Panc1 (cell line): ENCODE data around the genes ATL3, RTN3 and FERMT3.

GRCh38 chr11:63671298-63672050 lies at the start of gene ATL3:
Gene ATL3 (minus strand): TSS chr11:63671376.
- RRBS, 2 experiments: 2 to 7% methylated on average over 7 of the region's 64 CpGs

DNA sequence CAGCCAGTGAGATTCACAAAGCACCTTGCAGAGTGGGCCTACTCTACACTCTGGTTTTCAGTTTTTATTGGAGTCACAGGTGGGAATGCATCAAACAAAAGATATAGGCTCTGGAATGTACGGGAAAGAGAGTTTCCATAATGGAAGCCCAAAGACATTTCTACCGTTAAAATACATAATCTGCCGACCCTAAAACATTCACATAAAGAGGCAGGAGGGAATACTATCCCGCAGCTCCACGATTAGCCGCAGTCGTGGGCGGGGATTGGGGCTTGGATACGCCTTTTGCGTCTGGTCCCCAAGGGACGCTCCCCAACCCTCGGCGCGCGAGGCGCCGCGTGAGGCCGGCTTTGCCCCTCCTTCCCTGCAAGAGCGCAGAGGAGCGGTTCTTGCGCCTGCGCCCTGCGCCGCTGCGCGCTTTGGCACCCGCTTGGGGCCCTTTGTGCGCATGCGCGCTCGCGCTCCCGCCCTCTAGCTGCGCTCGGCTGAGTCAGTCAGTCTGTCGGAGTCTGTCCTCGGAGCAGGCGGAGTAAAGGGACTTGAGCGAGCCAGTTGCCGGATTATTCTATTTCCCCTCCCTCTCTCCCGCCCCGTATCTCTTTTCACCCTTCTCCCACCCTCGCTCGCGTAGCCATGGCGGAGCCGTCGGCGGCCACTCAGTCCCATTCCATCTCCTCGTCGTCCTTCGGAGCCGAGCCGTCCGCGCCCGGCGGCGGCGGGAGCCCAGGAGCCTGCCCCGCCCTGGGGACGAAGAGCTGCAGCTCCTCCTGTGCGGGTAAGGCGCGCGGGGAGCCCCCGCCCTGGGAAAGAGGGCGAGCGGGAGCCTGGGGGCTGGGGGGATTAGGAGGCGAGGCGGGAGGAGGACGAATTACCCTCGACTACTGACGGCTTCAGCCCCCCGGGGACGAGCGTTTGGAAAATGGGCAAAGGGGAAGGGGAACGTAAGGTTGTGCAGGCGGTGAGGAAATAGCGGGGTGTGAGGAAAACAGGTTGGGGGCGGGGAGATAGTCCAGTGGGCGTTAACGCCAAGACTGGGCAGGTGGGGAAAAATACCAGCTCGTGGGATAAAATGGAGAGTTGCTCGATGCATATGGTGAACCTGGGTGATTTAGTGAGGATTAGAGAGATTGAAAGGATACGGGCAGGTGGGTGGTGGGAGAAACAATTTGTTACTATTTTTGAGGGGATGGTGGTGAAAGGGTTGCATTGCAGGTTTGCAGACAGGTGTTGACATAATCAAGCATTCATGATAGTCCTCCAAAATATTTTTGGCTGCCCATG lies at the start of gene RTN3:
TSS of gene RTN3 (plus strand) at position 497 of the 1,281 bp plus-strand sequence.
- RRBS, 2 experiments: no CpG with 5 or more reads among the region's 87 CpGs

GRCh38 chr11:63763358-63763889 lies 5.2 kb downstream of the ZFTA start:
- RRBS, 2 experiments: 95% methylated on average over 29 of the region's 64 CpGs

GRCh38 chr11:63805924-63806469 lies 7.3 kb upstream of the SPINDOC start:
- RRBS, 2 experiments: no CpG with 5 or more reads among the region's 10 CpGs

DNA sequence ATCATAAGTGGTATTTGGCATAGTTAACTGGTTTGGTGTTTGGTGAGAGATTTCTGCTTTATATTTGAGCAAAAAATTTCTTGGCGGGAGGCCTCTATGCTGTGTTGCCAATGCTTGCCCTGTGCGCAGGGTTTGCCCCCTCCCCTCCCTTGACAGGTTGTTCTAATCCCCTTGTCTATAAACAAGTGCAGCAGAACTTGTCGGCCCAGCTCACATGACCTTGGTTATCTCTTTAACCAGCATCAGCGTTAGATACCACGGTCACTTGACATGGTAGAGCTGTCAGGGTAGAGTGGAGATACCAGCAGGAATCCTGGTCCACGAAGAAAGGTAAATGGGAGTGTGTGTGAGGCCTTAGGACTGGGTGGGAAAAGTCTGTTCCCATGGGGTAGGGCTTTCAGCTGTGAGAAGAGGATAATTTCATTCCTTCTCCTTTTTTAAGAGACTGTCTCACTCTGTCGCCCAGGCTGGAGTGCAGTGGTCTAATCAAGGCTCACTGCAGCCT lies 35.7 kb downstream of the MARK2 start:
- RRBS, 2 experiments: no CpG with 5 or more reads among the region's 7 CpGs

DNA sequence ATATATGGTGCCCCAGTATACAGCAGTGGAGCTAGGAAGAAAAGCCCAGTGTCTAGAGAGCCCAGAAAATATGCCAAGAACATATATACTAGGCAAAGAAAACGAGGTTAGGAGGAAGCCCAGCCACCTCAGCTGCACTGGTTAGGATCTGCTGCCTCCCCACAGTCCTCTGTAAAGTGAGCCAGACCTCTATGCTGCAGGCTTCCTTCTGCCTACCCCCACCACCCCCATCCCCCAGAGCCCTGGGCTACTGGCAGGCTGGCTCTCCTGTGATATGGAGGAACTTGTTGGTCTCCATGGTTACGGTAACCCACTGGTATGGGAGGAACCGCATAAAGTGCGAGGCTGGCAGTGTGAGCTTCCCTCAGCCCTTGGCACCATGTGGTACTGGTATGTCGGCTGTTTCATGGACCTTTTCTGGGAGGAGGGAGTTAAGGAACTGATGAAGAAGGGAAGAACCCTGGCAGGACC lies 34.2 kb downstream of the RCOR2 start:
- RRBS, 2 experiments: no CpG with 5 or more reads among the region's 5 CpGs

DNA sequence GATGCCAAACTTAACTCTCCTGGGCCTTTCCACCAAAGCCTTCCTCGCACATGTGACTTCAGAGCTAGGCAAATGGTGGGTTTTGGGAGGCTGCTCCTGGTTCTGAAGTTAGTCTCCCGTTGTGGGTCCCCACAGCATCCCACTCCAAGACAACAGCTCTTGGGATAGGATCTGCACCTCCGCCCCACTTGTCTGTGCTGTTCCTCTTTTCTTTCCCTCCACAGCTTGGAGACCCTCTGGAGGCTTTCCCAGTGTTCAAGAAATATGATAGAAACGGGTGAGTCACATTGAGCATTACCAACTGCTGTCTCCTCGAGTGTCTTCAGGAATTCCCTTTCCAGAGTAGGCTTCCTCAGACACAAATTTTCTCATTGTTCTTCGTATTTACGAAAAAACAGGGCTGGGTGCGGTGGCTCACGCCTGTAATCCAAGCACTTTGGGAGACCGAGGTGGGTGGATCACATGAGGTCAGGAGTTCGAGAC lies 8.0 kb downstream of the NAA40 start:
- RRBS, 2 experiments: no CpG with 5 or more reads among the region's 11 CpGs

- RRBS, 2 experiments: no CpG with 5 or more reads among the region's 15 CpGs
These were observed 15.8 kb downstream of the NAA40 start for GRCh38 chr11:63954286-63955272.

DNA sequence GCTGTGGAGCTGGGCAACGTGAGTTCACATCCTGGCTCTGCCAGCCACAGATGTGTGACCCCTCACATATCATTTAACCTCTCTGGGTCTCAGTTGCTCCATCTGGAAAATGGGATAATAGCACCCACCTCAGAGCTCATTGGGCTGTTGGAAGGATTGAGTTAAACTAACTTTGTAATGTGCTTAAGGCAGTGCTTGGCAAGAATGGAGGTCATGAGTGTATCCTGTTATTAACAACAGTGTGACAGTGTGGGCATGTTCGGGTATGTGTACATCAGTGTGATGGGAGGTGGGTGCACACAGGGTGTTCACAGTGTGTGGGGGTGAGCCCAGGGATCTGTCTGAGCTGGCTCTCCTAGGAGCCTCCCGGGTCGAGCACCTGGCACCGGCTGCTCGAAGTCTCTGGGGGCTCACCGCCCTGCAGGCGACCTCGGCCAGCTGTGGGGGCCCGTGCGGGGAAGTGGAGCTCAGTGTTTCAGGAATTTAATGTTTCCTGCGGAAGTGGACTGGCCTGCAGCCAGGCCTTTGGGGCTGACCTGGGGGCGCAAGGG lies 15.7 kb downstream of the OTUB1 start:
- RRBS, 2 experiments: no CpG with 5 or more reads among the region's 13 CpGs

- RRBS, 2 experiments: no CpG with 5 or more reads among the region's 7 CpGs
These were observed 7.9 kb upstream of the FLRT1 start for GRCh38 chr11:64027849-64028169.

DNA sequence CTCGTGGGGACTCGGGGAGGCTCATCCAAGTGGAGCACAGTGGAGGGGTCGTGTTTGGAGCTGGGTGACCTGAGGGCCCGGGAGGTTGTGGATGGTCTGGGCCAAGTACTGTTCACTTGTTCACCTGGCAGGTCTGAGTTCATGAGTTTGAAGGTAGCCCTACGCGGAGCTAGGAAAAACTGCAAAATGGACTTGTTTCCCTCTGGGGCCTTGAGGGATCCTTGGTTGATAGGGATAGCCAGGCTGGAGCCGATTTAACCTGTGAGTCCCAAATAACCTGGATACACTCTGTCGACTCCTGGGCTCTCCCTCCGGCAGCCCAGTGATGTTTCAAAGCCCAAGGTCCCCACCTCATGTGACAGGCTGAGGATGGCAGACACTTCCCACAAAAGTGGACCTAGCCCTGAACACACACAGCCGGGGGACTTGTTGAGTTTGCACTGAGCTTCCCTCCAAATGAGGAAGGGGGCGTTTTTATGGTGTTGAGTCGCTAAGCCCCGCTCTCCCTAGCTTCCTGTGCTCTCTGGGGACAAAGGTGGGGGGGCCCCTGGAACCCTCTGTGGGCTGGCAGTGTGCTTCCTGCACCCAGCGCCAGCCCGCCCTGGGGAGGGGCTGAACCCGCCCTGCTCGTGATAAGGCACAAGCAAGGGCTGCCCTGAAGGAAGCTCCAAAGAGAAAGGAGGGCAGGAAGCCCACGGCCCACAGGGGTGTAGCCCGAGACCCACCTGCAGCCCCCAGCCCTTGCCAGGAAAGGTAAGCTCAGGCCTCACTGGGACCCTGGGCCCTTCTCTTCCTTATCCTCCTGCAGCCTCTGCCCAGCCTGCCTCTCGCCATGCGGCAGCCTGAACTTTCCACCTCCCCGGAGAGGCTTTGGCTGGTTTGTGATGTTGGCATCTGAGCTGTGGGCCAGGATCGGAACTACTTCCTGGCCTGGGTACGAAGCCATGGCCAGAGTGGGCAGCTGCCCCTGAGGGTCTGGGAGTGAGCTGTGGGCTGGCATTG lies at the start of gene FERMT3:
TSS of gene FERMT3 (plus strand) at position 660 of the 1,002 bp plus-strand sequence.
- RRBS, 2 experiments: 51 to 76% methylated on average over 2 of the region's 24 CpGs

DNA sequence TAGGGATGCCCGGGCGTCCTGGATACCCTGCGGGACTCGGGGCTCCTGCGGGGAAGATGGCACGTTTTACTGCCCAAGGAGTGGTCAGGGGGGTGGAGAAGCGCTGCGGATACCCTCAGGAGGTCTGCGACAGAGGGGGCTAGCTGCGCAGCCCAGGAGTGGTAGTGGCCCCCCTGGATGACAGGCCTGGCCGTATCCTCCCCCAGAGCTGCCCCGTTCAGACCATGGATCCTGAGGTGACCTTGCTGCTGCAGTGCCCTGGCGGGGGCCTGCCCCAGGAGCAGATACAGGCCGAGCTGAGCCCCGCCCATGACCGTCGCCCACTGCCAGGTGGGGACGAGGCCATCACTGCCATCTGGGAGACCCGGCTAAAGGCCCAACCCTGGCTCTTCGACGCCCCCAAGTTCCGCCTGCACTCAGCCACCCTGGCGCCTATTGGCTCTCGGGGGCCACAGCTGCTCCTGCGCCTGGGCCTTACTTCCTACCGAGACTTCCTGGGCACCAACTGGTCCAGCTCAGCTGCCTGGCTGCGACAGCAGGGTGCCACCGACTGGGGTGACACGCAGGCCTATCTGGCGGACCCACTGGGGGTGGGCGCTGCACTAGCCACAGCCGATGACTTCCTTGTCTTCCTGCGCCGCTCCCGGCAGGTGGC lies 482 bp downstream of the NUDT22 start:
- RRBS, 2 experiments: 4 to 24% methylated on average over 1 of the region's 35 CpGs

DNA sequence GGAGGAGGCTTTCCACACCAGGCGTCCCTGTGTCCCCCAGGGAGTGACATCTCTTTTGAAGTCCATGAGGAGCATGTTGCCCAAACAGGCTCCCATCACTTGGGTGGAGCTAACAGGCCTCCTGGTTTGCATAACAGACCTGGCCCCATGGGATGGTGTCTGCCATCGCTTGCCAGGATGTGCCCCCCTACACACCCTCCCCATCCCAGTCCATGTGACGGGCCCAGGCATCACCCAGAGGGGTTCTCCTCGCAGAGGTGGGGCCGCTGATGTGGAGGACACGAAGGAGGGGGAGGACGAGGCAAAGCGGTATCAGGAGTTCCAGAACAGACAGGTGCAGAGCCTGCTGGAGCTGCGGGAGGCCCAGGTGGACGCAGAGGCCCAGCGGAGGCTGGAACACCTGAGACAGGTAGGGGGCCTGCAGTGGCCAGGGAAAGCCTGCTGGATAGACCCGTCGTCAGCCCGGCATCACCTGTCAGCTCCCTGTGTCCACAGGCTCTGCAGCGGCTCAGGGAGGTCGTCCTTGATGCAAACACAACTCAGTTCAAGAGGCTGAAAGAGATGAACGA lies 14.4 kb downstream of the PLCB3 start:
- RRBS, 2 experiments: no CpG with 5 or more reads among the region's 17 CpGs

GRCh38 chr11:64316409-64317373 lies 668 bp downstream of the TRMT112 start:
- RRBS, 2 experiments: 2 to 7% methylated on average over 7 of the region's 36 CpGs

GRCh38 chr11:64360209-64360861 lies 1.4 kb downstream of the RPS6KA4 start:
- RRBS, 2 experiments: no CpG with 5 or more reads among the region's 33 CpGs

- RRBS, 2 experiments: no CpG with 5 or more reads among the region's 28 CpGs
These were observed 55.4 kb upstream of the SLC22A11 start for GRCh38 chr11:64500138-64500995.

- RRBS, 2 experiments: 100% methylated on average over 1 of the region's 14 CpGs; no CpG with 5 or more reads in 1 of the 2 experiments
These were observed 1.9 kb upstream of the SLC22A11 start for GRCh38 chr11:64553811-64554359.

DNA sequence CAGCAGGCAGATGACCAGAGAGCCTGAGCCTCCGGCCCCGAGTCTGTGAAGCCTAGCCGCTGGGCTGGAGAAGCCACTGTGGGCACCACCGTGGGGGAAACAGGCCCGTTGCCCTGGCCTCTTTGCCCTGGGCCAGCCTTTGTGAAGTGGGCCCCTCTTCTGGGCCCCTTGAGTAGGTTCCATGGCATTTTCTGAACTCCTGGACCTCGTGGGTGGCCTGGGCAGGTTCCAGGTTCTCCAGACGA lies 278 bp downstream of the SLC22A12 start:
- RRBS, 2 experiments: 86% methylated on average over 1 of the region's 7 CpGs; no CpG with 5 or more reads in 1 of the 2 experiments

- RRBS, 2 experiments: no CpG with 5 or more reads among the region's 13 CpGs
These were observed 15.2 kb downstream of the SLC22A12 start for GRCh38 chr11:64606186-64606632.

DNA sequence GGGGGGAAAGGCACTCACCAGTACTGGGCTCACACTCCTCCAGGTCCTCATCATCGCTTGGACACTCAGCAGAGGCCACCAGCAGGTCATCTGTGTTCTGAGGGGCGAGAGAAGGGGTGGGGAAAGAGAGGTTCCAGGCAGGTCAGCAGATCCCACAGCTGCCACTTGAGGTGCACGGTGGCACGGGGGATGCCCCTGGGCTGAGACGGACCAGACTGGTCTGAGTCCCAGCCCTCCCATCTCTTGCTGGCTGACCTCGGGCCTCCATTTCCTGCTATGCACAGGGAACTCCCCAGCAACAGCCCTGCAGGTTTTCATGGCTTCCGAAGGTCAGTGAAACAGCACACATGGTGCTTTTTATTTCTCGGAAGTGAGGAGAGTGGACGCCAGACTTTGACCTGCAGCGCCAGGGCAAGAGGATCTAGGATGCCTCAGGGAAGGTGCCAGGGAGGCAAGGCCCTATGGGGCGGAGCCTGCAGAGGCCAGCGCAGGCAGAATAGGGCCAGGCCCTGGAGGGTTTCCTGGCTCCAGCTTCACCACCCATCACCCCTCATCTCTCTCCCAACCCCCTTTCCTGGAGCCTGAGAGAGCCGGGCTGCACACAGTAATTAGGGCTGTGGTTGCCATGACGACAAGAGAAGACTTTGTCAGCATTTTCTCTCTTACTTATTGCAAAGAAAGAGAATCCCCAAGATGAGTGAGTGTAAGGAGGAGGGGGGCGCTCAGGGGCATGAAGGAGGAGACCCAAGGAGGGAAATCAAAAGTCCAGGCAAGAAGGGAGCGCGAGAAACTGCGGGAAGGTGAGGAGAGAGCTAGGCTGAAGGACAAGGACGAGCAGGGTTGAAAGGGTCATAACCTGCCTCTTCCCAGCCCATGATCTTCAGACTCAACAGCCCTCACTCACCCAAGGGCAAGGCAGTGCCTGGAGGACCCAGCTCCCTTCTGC lies 29.5 kb downstream of the SLC22A12 start:
- RRBS, 2 experiments: no CpG with 5 or more reads among the region's 19 CpGs